HT-29 (cell line): ENCODE measurements around a stretch of chr6.

DNA sequence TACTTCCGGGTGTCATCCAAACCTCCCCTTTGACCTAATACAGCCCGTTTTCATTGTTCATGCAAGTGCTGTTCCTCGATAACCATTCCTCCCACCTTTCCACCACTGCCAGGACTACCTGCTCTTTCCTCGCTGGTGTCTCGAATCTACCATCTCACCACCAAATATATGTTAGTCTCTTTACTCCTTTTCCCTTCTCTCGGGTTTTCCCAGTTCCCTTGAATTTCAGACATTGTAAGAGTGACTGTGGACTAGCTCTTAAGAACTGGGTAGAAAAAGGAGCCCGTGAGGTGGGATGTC is 61.4 kb downstream of the RTN4IP1 start:
- RAMPAGE, long total RNA: no peak

DNA sequence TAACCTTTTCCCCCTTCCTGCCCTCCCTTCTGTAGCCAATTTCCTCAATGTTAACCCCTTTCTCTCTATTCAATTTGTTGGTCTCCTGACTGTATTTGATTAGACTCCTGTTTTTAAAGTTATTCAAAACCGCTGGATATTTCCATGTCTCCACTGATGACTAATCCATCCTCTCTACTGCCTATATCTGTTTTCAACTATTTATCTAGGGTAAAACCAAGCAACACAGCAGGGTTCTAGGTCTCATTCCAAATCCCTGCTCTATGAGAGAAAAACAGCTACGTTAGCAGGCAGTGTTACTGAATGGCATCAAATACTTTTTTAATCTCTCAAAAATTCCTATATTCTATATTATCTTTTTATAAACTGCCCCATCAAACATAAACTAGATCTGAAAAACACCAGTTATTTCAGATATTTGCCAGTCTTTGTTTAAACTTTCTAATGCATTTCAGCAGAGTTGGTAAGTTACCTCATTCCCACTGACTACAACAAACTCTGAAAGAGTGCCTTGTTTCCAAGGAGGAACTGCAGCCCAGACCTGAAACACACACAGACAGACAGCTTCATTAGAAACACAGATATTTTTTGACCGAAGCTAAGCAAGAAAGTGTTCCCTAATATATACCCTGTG is 8.2 kb downstream of the RTN4IP1 start:
- RAMPAGE, long total RNA: no peak

DNA sequence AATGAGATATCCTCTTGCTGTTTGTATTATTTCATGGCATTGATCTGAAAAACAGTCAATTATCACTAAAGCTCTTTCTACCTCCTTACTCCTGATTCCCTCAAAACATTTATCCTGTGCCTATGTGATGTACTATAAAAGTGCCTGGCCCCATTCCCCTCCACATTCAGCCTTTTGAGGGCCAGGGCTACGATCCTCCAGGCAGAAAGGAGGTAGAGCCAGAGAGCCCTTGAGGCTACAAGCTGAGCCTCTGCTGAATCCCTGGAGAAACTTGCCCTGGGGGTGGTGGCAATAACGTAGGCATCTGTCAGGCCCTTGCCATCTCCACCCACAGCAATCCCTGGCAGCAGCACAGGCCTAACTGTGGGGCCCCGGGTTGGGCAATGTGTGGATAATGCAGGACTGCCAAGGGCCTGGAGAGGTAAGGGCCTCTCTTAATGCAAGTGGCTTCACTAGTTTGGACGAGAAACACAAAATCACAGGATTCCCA is 98.8 kb downstream of the QRSL1 start:
- RAMPAGE, long total RNA: no peak

- RAMPAGE, long total RNA: no peak
Observed at GRCh38 chr6:106782569-106783221, 153.3 kb downstream of the QRSL1 start.

GRCh38 chr6:106797070-106797611 is 167.8 kb downstream of the QRSL1 start:
- RAMPAGE, long total RNA: no peak

DNA sequence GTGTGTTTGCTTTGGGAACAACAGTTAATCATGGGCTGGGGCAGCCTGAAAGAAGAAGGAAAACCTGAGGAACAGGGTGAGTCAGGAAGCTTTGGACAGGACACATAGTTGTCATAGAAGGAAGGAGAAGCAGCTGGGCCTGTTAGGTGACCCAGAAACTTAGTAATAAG is 61.4 kb downstream of the CD24 start:
- RAMPAGE, long total RNA: no peak

- RAMPAGE, long total RNA: no peak
Observed at GRCh38 chr6:107221836-107222035, 106.4 kb upstream of the BEND3 start.

DNA sequence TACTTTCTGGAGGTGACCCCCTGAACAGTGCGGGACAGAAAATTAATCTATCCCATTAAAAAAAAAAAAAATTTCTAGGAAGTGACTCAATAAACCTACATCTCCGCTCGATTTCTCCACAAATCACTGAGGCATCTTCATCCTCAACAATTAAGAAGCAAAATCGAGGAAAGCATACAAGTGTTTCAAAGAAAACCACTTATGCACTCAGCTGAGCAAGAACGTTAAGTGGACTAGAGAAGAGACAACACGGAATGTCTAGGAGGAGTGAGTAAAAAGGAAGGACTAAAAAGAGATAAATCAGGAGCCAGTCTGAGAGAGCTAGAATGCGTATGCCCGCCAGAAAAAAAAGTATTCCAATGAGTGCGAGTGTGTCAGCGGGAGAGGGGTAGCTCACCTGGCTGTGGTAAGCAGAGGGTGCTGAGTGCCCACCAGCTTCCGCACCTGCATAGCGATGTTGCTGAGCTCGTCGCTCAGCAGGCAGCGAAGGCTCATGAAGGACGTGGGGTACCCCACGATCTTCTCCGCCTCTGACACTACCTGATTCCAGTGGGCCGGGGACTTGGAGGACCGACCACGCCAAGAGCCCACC is 675 bp downstream of the PDSS2 start:
- RAMPAGE, long total RNA: no peak

DNA sequence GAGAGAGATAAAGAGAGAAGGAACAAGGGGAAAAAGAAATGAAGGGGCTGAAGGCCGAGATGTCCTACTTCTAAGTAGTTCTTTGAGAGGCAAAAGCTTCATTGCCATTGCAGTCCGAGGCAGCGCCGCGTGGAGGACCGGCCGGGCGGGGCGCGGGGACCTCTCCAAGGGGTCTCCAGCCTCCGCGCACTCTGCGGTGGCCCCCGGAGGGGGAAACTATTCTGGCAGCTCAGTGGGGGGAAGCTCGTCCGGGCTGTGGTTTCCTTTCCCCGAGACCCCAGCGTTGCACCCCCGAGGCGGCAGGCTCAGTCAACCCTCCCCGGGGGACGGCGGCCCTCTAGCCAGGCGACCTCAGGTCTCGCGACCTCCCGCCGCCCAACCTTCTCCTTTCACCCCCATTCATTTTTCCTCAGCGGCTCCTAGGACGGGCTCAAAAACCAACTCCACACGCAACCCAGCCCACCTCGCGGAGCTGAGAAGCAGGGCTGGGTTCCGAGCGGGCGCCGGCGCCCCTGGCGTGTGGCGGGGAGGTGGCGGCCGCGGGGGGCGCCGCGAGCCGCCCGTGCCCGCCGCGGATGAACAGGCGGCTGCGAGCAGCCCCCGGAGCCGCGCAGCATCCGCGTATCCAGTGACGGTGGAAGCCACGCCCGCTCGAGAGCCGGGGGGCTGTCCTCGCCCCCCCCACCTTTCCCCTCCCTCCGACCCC is 445 bp upstream of the SOBP start:
- RAMPAGE, long total RNA: no peak

- RAMPAGE, long total RNA: no peak
Observed at GRCh38 chr6:107495140-107495753, 5.3 kb downstream of the SOBP start.

GRCh38 chr6:107657789-107658789 is 166.0 kb downstream of the SCML4 start:
- RAMPAGE, long total RNA: no peak

- RAMPAGE, long total RNA: no peak
Observed at GRCh38 chr6:107793030-107793626, 31.0 kb downstream of the SCML4 start.

DNA sequence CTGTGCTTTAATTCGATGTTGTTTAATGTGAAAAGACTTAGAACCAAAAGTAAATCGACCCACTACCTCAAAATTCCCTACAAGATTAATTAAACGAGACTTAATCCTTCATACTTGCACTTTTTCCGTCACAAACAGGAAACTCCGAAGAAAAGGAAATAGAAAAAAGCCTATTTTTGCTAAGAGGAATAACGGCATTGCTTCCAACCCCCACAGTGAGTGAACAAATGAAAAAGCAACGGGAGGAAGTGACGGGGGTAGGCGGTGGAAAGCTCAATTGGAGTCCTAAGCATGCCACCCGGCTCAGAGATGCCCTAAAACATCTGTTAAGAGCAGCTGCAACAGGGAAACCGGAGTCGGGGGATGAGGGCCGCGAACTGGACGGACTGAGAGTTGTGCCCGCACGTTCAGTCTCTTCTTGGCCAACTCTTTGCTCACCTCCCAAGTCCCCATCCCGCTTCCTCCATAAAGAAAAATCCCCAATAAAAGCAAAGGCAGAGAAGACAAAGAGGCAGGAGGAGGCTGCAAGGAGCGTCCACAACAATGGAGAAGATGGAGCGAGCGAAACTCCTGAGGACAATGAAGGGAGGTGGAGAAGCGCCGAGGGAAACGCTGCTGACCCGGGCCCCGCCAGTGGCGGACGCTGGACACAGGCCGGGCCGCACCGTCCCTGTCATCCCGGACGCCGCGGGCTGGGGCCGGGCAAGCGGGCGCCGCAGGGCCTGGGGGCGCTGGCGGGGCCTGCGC is 727 bp downstream of the SEC63 start:
- RAMPAGE, long total RNA: no peak

- RAMPAGE, long total RNA: no peak
Observed at GRCh38 chr6:108260061-108260680, 669 bp downstream of the SNX3 start.

DNA sequence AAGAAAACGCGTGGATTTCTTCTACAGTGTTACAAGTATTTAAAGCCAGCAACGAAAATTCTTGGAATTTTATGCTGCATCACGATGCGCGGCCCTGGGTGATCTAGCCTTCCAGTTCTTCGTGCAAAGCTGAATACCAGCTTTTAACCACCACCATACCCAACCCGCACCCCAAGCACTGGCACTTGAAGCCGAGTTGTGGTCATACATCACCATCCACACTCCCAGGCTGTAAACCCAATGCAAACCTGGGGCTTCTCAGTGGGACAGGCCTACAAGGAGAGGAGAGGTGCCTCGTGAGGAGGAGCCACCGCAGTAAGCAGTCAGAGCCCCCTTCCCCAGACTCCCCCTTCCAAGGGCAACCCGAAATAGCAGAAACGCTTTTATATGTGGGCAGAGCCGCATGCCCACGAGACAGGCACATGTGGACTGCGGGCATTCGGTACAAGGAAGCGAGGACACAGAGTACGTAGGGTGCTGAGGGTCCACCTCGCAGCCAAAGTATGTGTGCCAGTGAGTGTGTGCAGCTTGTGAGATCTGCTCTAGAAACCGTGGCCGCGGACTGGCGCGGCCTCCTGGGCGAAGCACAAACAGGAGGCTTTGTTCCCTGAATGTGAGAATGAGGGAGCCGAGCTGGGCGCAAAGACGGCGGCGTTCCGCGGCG is 3.5 kb upstream of the FOXO3 start:
- RAMPAGE, long total RNA: no peak

- RAMPAGE, long total RNA: no peak
Observed at GRCh38 chr6:108582760-108583483, 22.2 kb downstream of the FOXO3 start.

DNA sequence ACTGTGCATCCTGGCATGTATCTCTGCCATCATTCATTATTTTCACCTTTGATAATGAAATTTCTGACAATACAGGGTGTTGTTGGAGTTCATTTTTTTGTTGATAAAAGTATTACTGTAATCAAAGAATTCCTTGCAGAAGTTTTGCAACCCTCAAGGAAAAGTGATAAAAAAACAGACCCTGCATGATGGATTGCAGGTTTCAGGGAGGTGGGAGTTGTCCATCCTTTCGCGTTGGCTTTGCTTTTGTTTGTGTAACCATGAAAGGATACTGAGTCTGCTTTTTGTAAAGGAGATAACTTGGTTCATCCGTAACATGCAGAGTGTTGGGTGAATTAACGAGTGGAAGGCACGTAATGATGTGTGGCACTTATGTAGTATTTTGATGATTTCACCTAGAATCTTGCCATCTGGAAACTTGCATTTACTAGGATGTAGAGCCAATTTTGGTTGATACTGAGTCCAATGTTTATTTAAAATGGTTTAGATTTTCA is 23.6 kb downstream of the FOXO3 start:
- RAMPAGE, long total RNA: no peak

- RAMPAGE, long total RNA: no peak
Observed at GRCh38 chr6:108657599-108658269, 97.0 kb downstream of the FOXO3 start.

GRCh38 chr6:108689119-108689742 is 128.5 kb downstream of the FOXO3 start:
- RAMPAGE, long total RNA: no peak

DNA sequence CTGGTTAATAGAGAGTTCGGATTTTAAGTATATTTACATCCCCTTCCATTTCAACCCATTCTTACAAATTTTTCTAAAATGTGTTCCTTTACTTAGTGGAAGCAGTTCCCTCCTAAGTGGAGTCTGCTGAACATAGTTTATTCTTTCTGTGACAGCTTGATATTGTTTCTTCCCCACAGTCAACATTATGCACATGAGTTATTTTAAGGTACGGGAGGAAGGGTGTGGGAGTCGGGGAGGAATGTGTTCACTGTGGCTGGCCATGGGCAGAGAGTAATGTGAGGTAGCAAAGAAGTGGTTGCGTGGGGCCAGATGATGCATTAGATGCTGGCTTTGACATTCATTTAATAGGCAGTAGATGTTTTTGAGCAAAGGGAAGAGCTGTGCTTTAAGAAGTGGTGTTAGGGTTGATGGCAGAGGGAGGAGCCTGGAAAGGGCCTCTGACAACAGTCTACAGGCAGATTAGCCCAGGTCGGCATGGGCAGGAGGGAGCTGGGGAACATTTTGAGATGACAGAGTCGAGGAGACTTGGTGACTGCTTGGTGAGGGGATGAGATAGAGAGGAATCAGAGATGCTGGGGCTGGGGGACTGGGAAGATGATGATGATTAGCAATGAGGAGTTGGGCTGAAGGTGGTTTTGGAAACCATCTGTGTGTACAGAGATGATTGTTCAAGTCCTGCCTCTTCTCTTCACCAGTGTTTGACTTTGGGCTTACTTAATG is 98.6 kb downstream of the ARMC2 start:
- RAMPAGE, long total RNA: no peak